Metastatic Breast Carcinoma in the Brain (tissue), 10 donors: ENCODE data around the genes PRR23B and PXYLP1.

GRCh38 chr3:139020920-139021398 is at the start of gene PRR23B:
PRR23B (minus strand) TSS chr3:139020926.
- PRO-cap, 10 experiments: no peak in any of the 10 experiments

- PRO-cap, 10 experiments: peak in 1 of 10 experiments; most common plus-strand start chr3:139174058 (in 1); most common minus-strand start chr3:139173861 (in 1)
These were observed 128.9 kb upstream of the PRR23C start for GRCh38 chr3:139173257-139174372.

DNA sequence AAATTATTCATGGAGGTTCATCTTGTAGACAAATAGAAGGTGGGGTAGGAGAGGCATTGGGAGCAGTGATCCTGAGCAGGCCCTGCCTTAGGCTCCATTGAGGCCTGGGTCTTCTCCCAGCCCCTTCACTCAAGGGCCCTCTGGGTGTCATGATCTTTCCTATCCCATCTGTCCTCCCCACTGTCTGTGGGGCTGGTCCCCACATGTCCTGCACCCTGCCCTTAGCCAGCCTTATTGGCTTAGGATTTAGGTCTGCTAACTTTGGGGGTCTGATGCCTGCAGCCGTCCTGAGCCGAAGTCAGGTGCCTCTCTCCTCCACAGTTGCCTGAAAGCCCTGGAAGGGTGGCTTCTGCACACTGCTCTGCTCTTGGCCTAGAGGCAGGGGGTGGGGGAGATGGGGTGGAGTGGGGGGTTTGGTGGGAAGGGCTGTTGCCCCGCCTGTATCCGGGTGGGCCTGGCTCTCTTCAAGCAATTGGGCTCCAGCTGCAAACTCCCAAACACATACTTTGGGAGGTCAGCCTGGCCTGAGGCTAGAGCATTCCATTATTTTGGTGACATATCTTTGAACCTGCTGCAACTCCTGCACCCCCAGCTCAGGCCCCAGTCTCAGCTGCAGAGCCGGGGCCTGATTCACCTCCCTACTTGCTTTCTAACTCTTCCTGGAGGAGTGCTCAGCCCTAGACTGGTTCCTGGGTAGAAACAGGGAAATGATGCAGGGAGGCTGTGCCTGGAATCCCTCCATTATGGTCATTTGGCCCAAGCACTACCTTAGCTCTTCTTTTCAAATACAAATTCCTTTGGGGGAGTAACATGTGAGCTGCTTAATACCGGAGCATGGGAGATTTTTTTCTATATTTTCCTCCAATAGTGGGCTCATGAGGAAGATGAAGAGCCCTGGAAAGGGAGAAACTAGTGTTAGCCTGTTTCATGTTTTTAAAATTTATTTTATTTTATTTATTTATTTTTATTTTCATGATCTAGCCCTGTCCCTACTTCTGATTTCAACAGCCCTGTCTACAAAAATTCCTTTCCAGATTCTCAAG is 140.8 kb upstream of the PRR23C start:
- PRO-cap, 10 experiments: no peak in any of the 10 experiments

- PRO-cap, 10 experiments: no peak in any of the 10 experiments
These were observed 127.4 kb upstream of the MRPS22 start for GRCh38 chr3:139216357-139216884.

DNA sequence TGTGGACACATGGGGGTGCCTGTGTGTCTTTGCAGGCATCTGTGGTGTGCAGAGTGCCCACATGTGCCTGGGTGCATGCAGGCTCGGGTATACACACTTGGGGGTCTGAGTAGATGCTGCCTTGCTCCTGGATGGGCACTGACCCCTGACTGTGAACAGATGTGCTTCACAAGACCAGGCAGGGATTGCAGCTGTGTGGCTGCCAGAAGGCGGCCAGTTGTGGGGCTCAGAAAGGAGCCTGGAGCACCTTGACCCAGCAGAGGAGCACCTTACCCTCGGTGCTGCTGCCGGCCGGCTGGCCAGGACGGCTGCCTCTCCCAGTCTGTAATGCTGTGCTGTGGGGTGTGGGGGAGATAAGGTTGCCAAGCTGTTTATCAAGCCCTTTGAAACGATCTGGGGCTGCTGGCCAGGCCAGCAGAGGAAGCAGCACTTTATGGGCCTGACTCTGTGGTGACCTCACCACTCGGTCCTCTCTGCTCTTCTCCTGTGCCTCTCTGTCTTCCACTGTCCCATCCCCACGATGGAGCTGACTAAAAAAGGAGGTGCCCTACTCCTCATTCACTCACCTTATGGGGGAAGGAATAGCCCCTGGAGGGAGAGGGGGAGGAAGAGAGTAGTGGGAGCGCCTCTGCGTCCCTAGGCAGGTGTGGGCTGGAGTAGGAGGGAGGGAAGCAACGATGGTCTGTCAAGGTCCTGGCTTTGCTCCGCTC is 55.4 kb upstream of the MRPS22 start:
- PRO-cap, 10 experiments: no peak in any of the 10 experiments

DNA sequence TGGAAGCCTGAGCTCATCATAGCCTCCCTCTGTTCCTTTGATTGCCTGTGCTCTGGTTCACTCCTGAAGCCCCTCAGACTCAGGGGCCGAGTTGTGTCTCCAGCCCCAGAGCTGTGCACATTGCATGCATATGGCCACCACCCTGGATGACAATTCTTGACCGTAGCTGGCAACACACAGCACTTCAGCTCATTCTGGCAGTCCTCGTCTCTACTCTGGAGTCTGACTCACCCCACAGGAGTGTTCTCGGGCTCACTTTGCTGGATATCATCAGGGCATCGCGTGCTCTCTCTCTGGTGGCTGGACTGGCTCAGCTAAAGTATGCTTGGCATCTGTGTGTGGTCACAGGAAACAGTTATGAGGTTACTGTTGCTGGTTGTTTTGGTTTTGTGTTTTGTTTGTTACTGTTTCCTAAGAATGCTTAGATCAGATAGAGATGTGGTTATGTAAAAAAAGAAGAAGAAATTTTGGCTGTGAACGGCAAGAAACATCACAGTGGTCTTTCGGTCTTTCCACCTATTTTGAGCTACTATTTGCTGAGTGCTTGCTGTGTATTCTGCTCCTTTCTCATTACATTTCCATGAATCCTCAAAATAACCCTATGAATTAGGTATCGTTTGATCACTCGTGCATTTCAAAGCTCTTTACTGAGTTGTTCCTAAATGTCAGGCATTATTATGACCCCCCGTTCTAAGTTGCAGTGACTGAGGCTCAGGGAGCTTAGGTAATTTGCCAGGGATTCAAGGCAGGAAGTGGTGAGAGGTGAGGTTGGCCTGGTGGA is 41.5 kb upstream of the MRPS22 start:
- PRO-cap, 10 experiments: no peak in any of the 10 experiments

- PRO-cap, 10 experiments: no peak in any of the 10 experiments
These were observed 15.1 kb downstream of the MRPS22 start for GRCh38 chr3:139358723-139359460.

DNA sequence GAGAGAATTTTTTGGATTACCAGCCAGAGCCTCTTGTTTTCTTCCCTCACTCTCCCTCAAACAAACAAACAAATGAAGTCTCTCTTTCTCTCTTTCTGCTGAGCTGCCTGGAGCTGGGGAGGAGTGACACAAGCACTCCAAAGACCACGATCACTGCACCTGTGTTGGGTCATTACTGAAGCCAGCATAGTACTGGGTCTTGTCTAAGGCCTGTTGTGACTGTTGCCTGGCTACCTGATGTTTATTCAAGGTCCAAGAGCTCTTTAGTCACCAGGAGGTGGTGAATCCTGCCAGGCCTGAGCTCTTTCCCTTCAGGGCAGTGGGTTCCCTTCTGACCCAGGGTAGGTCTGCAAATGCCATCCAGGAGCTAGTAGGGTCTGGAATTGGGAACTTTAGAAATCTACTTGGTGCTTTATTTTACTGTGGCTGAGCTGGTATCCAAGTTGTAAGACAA is 15.0 kb upstream of the RBP2 start:
- PRO-cap, 10 experiments: peak in 2 of 10 experiments; most common plus-strand start position 266 of the sequence (in 2); most common minus-strand start position 155 of the sequence (in 1)

DNA sequence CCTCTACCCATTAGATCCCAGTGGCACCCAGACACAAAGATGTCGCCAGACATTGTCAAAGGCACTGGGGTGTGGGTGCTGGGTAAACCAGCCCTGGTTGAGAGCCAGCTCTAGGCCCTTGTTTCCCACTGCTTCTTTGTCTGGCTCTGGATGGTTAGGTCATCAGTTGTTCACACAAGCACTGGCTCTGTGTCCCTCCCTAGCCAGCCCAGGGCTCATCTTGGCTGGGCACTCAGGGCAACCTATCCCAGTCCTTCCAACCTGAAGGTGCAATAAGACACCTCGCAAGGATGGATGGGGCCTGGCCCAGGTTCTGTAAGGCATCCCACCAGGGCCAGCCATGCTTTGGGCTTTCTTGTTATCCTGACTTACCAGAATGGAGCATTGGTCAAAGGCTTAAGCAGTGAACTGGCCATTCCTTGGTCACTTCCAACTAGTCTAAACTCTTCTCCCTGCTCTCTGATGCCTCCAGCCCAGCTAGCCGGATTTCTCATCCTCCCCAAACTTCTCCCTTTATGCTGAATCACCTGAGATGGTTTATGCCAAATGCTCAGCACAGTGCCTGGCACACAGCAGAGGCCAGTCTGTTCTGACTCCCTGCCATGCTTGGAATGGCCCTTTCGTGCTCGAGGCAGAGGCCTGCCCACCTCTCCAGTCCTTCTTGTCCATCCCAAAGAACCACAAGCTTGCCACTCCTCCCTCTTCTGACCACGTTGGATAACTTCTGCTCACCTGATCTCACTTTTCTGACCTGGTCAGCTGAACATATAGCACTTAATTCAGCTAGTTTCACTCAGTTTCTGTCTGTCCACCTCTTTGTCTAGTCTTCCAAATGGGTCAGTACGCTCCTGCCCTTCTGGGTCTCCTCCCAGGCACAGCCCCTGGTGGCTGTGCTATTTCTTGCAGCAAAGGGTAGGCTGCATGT is 1.9 kb upstream of the RBP1 start:
- PRO-cap, 10 experiments: no peak in any of the 10 experiments

DNA sequence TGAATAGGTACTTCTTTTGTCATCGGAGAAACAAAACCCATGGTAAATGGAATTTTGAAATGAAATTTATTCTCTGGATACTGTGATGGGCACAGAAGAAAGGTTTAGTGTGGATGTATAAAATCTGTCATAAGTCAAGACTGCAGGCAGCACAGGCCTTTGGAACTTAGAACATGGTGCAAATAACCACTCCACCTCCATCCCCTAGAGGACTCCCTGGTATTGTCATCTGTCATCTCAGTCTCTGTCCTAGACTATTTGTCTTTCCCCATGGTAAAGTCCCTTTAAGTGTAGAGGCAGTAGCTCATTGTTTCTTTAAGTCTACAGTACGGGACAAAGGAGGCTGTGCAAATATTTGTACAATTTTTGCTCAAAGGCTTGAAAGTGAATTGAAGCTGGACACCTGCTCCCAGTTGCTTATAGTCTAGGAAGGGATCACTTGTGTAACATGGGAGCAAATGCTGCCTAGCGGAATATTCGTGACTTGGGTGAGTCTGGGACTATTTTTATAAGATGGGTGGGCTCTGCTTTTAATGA is 3.2 kb upstream of the PXYLP1 start:
- PRO-cap, 10 experiments: peak in 2 of 10 experiments; most common plus-strand start position 412 of the sequence (in 2)

GRCh38 chr3:141231078-141232060 is at the start of gene PXYLP1:
PXYLP1 (plus strand) TSS chr3:141231825.
- PRO-cap, 10 experiments: peak in 10 of 10 experiments; most common plus-strand start chr3:141231856 (in 10); most common minus-strand start chr3:141231605 (in 5)

GRCh38 chr3:141241464-141242486 is 10.2 kb downstream of the PXYLP1 start:
- PRO-cap, 10 experiments: no peak in any of the 10 experiments

DNA sequence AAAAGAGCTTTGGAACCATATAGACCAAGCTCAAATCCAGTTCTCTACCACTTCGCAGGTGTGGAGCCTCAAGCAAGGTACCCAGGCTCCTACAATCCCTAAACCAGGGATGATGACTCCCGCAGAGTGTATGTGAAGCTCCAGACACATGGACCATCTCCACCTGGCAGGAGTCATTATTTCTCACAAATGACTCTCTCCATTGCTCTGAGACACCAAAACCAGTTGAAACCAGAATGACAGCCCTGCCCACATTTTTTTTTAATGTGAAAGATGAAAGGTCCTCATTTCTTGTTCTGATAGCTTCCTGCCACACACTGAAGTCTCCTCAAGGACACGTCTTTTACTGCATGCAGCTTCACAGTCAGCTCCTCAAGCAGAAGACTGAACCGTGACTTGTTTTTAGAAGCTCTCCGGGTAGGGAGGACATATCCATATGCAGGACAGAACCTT is 61.4 kb upstream of the ZBTB38 start:
- PRO-cap, 10 experiments: no peak in any of the 10 experiments

DNA sequence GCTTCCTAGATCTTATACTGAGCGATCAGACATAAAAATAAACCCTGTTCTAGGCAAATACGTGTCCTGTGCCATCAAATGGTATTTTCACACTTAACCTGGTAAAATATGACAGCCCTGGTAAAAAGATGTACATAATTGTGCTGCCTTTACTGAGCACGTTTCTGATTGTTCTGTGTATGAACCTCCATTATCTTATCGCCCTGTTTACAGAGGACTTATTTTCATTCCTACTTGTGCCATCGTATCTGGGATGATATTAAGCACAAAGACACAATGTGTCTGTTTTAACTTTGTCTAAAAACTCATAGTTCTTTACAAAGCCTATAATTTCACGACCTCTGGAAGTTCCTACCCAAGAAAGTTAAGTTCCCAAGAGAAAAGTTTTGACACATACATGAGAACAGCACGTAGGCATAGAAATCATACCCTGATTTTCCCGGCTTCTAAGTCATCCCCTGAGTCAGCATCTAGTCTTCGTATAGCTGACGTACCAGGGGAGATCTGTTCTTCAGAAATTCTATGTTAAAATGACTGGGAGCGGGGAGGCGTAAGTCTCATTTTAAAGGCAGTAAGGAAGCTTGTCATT is 948 bp downstream of the ZBTB38 start:
- PRO-cap, 10 experiments: peak in 2 of 10 experiments; most common plus-strand start position 528 of the sequence (in 2); most common minus-strand start position 366 of the sequence (in 1)

GRCh38 chr3:141387495-141388106 is 19.3 kb downstream of the ZBTB38 start:
- PRO-cap, 10 experiments: no peak in any of the 10 experiments

DNA sequence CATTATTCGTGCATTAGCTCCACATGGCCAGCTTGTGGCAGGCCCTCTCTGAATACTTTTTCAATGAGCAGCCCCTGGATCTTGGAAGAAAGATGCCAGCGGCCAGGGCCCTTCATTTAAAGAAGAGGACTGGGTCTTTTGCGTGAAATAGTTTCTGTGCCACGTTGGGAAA is 33.3 kb downstream of the ZBTB38 start:
- PRO-cap, 10 experiments: peak in 1 of 10 experiments; most common plus-strand start position 63 of the sequence (in 1)

DNA sequence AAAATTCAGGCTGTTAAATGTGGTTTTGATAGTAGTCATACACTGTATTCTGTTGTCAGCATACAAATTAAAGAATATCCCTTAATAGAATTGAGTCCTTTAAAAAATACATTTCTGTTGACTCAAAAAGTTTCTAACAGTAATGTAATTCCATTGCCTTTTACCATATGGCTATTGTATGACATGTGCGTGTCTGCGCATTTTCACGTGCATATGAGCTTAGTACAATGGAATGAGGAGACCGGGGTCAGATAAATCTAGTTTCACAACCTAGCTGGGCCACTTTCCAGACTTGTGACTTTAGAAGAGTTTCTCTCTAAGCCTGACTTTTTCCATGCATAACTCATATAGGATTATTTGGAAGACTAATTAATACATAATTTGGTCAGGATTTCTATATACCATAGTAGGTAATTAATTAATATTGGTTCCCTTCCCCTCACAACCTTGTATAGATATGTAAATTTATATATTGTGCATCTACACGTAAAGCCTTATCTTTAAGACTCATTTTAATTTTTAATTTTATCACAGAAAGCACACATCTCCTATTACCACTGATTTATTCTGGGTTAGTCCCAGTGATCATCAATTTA is 38.8 kb downstream of the ZBTB38 start:
- PRO-cap, 10 experiments: no peak in any of the 10 experiments

DNA sequence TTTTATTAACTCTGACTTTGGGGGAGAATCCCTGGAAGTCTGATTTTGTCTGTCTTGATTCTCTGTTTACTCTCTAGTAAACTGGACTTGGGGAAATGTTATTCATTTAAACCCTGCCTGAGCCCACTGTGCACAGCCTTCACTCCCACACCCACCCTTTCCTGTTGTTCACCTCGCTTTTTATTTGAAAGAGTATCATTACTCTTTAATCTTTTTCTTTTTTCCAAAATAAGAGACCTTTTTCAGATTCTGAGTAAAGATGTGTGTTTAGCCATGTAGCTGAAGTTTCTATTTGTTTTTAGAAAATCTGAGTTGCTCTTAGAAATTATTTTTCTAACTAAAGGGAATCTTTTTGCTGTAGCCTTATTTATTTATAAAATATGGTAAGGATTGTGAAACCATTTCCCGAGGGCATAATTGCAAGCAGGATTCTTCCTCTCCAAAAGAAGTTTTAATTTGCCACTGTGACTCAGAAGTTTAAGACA is 43.3 kb downstream of the RASA2 start:
- PRO-cap, 10 experiments: no peak in any of the 10 experiments

DNA sequence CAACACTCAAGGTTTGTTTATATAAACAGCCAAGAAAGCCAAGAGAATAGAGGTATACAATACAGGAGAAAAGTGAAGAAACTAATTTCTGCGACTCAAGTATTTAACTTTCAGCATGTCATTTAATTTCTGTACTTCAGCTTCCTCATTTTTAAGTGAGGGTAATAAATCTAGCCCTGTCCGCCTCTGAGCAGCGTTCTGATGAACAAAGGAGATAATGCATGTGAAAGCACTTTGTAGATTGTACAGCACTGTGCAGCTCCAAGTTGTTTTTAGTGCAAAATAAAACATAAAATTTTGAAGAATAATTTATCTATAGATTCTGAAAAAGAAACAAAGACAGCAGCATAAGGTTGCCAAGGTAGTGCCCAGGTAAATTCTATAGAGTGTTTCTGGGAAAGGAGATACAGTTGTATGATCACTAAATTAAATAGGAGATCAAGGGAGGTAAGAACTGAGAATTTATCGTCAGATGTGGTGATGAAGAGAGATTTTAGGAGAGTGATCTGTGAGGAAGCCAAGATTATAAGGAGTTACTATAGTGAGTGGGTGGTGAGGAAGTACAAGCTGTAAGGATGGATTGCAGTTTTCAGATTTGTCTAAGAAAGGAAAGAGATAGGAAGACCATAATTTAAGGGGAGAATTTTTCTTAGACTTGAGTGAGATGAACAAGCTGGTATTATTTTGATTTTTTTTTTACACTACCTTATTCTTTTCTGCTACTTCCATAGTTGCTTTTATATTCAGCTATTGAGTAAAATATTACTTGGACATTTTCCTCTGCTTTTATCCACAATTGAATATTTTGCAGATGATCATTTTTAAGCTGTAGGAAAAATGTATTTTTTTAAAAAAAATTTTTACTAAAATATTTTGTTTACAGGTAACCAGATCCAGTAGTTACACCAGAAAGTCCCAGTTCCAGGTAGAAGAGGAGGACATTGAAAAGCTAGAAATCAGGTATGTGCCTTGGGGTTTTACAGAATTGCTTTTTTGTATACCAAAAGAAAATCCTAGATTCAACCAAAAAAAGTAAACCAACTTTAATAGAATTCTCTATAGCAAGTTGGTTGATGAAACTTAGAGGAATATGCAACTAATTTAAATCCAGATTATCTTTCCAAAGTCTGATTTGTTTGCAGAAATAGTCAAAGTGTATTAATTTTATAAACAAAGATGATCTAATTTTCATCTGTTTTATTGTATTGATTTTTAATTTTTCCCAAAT is 71.6 kb downstream of the RASA2 start:
- PRO-cap, 10 experiments: no peak in any of the 10 experiments

DNA sequence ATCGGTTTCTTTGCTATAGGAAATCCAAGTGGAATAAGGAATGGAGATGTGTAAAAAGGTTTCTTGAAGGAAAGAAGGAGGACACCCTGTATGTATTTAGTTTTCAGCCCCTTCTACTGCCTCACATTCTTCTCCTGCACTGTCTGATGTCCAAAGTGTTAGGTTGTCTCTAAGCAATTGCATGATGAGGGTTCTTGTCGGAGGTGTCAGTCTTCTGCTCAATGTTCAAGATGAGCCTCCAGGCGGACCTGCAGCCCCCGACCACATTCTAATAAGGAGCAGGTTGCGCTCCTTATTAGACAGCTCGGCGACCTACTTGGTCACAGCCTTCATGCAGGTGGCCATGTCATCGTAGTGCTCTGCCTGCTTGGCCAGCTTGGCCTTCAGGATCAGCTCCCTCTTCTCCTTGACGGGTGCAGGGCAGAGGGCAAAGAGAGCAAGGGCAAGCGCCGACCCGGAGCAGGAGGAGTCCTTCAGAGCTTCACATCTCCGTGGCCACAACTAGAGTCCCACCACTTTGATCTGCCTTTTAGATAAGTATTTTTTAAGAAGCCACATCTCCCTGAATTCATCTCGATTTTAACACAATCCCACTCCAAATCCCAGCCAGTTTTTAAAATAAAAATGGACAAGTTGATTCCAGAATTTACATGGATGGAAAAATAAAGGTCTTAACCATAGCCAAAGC is 113.5 kb downstream of the RASA2 start:
- PRO-cap, 10 experiments: no peak in any of the 10 experiments